ENCODE results near the genes ERCC1, MYPOP and PPP5C.

GRCh38 chr19:45016916-45017495 is 15.7 kb downstream of the RELB start:
- PRO-cap, 7 experiments = no peak in any of the 7 experiments
- RAMPAGE, long total RNA, 2 experiments = no peak in any of the 2 experiments

GRCh38 chr19:45100752-45101409 is 7.9 kb downstream of the PPP1R37 start:
- PRO-cap, 7 experiments = no peak in any of the 7 experiments
- RAMPAGE, long total RNA, 2 experiments = no peak in any of the 2 experiments

GRCh38 chr19:45117169-45118305 is 24.6 kb downstream of the PPP1R37 start:
- PRO-cap, 7 experiments = no peak in any of the 7 experiments
- RAMPAGE, long total RNA, 2 experiments = no peak in any of the 2 experiments

- PRO-cap, 7 experiments = no peak in any of the 7 experiments
- RAMPAGE, long total RNA, 2 experiments = no peak in any of the 2 experiments
Measured at GRCh38 chr19:45404673-45404975, 245 bp downstream of the PPP1R13L start.

- PRO-cap, 7 experiments = peak in 7 of 7 experiments; most common plus-strand start chr19:45423994 (in 7); most common minus-strand start chr19:45423917 (in 7)
- RAMPAGE, long total RNA, 2 experiments = start-site peak on the minus strand in 2 of 2 experiments, at chr19:45423848-45423932 at its widest, 356 to 645 reads per replicate
Measured at GRCh38 chr19:45423617-45424916, at the start of gene ERCC1. TSS of gene ERCC1 (minus strand) at chr19:45423917.

DNA sequence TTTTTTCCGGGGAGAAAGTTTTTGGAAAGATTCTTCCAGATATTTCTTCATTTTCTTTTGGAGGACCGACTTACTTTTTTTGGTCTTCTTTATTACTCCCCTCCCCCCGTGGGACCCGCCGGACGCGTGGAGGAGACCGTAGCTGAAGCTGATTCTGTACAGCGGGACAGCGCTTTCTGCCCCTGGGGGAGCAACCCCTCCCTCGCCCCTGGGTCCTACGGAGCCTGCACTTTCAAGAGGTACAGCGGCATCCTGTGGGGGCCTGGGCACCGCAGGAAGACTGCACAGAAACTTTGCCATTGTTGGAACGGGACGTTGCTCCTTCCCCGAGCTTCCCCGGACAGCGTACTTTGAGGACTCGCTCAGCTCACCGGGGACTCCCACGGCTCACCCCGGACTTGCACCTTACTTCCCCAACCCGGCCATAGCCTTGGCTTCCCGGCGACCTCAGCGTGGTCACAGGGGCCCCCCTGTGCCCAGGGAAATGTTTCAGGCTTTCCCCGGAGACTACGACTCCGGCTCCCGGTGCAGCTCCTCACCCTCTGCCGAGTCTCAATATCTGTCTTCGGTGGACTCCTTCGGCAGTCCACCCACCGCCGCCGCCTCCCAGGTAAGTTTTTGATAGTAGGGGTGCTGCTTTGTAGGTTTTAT is 432 bp downstream of the FOSB start:
- PRO-cap, 7 experiments = peak in 3 of 7 experiments; most common plus-strand start position 506 of the sequence (in 2); most common minus-strand start position 352 of the sequence (in 2)
- RAMPAGE, long total RNA, 2 experiments = no peak in any of the 2 experiments

DNA sequence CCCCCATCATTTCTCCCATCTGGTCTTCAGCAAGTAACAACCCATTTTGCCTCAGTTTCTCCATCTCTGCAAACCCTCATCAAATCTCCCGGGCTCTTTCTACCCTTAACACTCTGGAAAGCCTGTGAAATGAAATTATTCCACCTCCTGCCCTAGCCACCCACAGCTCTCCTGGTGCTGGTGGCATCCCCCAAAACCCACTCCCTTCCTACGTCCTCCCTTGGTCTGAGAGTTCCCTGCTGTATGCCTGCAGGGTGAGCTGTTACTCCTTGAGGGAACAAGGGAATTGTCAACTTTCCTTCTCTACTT is 3.7 kb downstream of the FOSB start:
- PRO-cap, 7 experiments = no peak in any of the 7 experiments
- RAMPAGE, long total RNA, 2 experiments = no peak in any of the 2 experiments

- PRO-cap, 7 experiments = no peak in any of the 7 experiments
- RAMPAGE, long total RNA, 2 experiments = no peak in any of the 2 experiments
Measured at GRCh38 chr19:45475057-45475474, 7.3 kb downstream of the FOSB start.

DNA sequence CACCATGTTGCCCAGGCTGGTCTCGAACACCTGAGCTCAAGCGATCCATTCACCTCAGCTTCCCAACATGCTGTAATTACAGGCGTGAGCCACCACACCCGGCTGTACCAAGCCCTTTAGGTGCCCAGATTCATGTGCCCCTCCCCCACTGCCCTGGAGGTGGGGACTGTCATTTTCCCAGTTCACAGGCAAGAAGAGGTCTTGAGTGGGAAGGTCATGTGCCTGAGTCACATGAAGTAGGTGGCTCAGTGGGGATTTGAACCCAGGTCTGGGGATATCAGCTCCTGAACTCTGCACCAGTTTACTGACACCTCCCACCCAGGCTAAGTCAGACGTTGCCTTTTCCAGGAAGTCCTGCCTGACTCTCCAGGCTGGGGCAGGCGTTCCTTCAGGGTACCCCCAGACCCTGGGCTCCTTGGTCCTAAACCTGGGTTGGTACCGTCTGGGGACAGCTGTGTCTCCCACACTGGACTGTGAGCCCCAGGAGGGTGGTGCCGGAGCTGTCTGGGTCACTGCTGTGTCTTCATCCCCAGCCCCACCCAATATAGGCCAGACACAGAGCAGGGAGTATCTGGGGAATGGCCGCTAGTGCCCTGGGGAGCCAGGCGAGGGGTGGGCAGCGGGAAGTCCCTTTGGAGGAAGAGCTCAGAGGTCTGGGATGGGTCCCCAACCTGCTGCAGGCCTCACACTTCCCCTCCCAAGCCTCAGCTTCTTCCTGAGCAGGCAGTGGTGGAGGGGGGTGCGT is 8.6 kb downstream of the VASP start:
- PRO-cap, 7 experiments = no peak in any of the 7 experiments
- RAMPAGE, long total RNA, 2 experiments = no peak in any of the 2 experiments

GRCh38 chr19:45525724-45526697 is 18.7 kb downstream of the VASP start:
- PRO-cap, 7 experiments = peak in 4 of 7 experiments; most common plus-strand start chr19:45526399 (in 1); most common minus-strand start chr19:45526247 (in 1)
- RAMPAGE, long total RNA, 2 experiments = no peak in any of the 2 experiments

DNA sequence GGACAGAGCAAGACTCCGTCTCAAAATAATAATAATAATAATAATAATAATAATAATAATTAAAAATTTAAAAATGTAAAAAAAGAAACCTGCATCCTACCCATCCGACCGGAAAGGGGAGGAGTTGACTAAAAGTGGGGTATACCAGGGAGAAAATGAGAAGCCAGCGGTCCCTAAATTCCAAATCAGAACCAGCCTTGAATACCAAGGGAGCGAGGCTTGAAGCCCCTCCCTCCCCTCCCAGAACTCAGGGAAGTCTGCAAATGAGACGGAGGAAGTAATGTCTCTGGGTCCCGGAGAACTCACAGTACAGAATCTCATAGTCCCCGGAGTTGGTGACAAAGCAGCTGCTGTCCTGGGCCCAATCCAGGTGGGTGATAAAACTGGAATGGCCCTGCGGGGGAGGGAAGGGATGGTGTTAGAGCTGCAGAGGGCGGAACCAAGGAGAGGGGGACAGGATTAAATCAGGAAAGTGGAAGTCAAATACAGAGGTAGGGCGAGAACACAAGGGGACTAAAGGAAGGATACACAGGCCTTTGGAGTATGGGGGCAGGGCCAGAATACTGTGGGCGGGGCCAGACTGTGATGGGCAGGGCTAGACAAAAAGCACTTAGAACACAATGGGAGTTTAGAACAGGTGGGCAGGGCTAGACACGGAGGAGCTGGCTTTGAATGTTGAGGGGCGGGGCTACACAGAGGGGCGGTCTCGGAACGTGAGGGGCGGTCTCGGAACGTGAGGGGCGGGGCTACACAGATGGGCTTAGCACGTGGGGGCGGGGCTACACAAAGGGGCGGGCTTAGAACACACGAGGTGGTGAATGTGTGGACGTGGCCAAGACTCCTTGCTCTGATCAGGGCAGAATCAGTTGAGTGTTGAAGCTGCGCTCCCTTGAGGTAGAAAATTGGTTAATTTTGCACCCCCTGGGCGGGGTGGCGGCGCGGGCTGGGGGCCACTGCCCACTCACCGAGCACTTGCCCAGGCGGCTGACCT is 13.8 kb upstream of the GPR4 start:
- PRO-cap, 7 experiments = peak in 7 of 7 experiments; most common plus-strand start position 800 of the sequence (in 5); most common minus-strand start position 515 of the sequence (in 5)
- RAMPAGE, long total RNA, 2 experiments = no peak in any of the 2 experiments

DNA sequence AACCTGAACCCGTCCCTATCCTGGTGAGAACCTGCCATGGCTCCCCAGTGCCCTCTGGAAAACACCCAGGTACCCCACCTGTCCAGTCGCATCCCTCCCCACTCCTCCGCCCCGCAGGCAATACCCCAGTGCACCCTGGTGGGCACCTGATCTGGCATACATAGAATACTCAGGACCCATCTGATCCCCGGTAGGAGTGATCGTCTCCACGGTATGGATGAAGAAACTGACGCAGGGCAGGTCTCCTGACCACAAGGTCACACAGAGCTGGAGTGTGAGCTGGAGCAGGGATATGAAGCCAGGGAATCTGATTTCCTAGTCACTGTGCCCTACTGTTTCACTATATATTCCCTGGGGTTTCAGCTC is 12.7 kb downstream of the FBXO46 start:
- PRO-cap, 7 experiments = no peak in any of the 7 experiments
- RAMPAGE, long total RNA, 2 experiments = no peak in any of the 2 experiments

GRCh38 chr19:45852816-45853382 is 10.0 kb downstream of the SYMPK start:
- PRO-cap, 7 experiments = no peak in any of the 7 experiments
- RAMPAGE, long total RNA, 2 experiments = no peak in any of the 2 experiments

- PRO-cap, 7 experiments = no peak in any of the 7 experiments
- RAMPAGE, long total RNA, 2 experiments = no peak in any of the 2 experiments
Measured at GRCh38 chr19:45866583-45867436, 2.7 kb downstream of the FOXA3 start.

GRCh38 chr19:45887099-45887669 is 1.2 kb upstream of the IRF2BP1 start:
- PRO-cap, 7 experiments = peak in 1 of 7 experiments; most common minus-strand start chr19:45887423 (in 1)
- RAMPAGE, long total RNA, 2 experiments = no peak in any of the 2 experiments

DNA sequence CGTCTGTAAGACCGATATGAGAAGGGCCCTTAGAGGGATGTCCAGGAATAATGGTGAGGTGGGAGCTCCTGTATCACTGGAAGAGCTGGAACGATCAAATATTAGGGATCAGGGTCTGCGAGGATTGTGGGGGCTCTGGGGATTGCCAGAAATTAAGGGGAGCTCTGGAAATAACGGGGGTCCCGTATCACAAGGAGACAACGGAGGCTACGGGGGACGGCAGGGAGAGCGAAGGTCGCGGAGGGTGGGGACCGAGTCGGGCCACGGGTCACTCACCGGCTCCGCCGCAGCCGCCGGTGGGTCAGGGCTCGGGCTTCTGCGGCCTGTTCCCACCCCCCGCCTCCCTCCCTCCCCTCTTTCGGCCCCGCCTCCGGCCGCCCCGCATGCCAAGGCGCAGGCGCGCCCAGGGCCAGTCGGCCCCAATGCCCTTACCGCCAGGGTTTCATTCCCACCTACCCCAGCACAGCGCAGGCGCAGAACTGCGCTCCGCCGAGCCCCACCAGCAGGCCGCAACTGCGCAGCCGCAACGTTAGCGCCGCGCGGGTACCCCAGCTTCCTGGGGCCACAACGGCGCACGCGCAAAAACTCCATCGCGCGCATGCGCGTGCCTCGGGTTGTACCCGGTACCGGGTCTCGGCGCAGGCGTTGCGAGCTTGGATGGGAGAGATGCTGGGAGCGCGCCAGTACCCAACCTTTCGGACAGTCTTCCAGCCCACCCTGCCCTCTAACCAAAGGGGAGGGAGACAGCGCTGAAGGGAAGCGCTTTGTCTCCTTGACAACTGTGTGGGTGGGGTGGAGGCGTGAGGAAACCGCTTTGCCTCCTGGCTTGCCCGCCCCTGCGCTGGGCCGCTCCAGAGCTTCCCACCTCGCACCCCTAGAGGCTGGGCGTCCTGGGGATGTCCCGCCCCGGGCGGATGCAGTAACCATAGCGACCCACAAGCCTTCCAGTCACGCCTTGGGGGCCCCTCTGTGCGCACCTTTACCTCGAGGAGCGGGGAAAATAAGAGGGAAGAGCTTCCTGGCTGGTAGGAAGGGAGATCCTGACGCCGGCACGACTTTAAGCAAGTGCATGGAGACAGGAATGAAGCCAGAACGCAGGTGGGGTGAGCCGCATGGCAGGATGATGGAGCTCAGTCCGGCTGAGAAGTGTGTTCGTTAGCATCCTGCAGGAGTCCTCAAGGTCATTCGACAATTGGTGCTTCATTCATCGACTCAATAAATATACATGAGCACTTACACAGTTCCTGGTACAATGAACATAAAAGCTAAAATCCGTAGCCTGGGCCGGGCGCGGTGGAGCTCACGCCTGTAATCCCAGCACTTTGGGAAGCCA is at the start of gene MYPOP:
TSS of gene MYPOP (minus strand) at position 320 of the 1,333 bp plus-strand sequence.
- PRO-cap, 7 experiments = peak in 7 of 7 experiments; most common plus-strand start position 617 of the sequence (in 7); most common minus-strand start position 320 of the sequence (in 5)
- RAMPAGE, long total RNA, 2 experiments = no peak in any of the 2 experiments

GRCh38 chr19:46016526-46017177 is 6.2 kb downstream of the PGLYRP1 start:
- PRO-cap, 7 experiments = no peak in any of the 7 experiments
- RAMPAGE, long total RNA, 2 experiments = no peak in any of the 2 experiments

DNA sequence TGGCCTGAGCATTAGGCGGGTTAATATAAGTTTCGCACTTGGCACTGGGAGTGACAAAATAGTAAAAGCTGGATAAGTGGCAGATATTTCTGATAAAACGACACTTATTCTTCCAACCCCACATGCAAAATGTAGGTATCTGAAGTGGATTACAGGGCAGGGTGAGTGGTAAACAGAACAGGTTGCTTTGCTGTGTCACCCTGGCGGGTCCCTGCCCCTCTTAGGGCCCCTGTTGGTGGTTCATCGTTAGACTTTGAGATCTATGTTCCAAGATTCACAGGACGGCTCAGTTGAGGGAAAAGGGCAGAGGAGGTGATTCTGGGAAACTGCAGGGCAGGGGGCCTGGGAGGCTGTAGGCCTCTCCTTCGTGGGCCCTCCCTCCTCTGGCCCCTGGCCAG is 6.3 kb downstream of the HIF3A start:
- PRO-cap, 7 experiments = no peak in any of the 7 experiments
- RAMPAGE, long total RNA, 2 experiments = no peak in any of the 2 experiments

DNA sequence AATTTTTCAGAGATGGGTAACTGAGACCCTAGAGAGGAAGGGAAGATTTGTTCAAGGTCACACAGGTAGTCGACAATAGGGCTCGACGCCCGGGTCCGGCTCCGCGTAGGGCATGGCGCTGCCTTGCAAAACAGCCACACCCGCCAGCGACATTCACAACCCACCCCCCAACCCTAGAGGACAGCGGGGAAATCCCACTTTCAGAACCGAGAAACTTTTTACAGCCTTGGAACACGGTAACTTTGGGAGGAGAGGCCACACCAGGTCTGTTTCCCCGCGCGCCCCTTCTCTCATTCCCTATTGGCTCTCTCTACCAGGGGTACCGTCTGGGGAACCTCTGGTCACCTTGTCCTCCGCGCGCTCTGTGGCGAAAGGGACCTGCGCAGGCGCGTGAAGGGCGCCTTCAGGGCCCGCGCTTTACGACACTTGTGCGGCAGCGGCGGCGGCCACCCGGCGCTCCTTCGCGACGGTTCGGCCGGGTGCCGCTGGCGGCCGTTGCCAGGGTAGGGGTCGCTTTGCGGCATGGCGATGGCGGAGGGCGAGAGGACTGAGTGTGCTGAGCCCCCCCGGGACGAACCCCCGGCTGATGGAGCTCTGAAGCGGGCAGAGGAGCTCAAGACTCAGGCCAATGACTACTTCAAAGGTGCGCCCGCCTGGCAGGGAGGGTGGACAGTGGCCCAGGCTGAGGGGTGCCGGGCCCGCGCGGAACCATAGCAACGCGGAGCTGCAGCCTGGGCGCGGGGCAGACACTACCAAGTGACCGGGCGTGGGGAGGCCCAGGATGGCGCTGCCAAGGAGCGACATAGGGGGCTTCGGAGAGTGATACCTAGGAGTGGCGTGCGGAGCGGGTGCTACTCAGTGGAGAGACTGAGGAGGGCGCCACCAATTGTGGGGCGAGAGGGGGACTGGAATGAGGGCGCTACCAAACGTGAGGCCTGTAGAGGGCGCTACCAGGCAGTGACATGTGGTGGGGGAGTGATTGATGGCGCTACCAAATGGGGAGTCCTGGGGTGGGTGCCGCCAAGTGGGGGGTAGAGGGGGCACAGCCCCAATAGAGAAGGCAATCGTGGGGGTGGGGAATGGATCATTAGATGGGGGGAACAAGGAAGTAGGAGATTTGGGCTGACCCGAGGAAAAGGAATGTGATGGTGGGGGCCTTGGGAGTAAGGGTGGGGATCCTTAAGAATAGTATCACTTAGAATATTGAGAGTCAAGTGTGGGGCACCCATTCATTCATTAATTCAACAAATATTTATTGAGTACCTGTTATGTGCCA is at the start of gene PPP5C:
TSS of gene PPP5C (plus strand) at position 513 of the 1,276 bp plus-strand sequence.
- PRO-cap, 7 experiments = peak in 7 of 7 experiments; most common plus-strand start position 523 of the sequence (in 6); most common minus-strand start position 366 of the sequence (in 5)
- RAMPAGE, long total RNA, 2 experiments = start-site peak on the plus strand in 2 of 2 experiments, centred at positions 495 to 516 of the sequence, 884 to 1,879 reads per replicate

- PRO-cap, 7 experiments = no peak in any of the 7 experiments
- RAMPAGE, long total RNA, 2 experiments = no peak in any of the 2 experiments
Measured at GRCh38 chr19:46386876-46387314, 26.5 kb downstream of the CCDC8 start.

All from ovary (tissue), 7 donors.